Colon Carcinoma Metastatic in the Lung (tissue), 2 donors: Measurements from ENCODE around the gene AP3S2.

DNA sequence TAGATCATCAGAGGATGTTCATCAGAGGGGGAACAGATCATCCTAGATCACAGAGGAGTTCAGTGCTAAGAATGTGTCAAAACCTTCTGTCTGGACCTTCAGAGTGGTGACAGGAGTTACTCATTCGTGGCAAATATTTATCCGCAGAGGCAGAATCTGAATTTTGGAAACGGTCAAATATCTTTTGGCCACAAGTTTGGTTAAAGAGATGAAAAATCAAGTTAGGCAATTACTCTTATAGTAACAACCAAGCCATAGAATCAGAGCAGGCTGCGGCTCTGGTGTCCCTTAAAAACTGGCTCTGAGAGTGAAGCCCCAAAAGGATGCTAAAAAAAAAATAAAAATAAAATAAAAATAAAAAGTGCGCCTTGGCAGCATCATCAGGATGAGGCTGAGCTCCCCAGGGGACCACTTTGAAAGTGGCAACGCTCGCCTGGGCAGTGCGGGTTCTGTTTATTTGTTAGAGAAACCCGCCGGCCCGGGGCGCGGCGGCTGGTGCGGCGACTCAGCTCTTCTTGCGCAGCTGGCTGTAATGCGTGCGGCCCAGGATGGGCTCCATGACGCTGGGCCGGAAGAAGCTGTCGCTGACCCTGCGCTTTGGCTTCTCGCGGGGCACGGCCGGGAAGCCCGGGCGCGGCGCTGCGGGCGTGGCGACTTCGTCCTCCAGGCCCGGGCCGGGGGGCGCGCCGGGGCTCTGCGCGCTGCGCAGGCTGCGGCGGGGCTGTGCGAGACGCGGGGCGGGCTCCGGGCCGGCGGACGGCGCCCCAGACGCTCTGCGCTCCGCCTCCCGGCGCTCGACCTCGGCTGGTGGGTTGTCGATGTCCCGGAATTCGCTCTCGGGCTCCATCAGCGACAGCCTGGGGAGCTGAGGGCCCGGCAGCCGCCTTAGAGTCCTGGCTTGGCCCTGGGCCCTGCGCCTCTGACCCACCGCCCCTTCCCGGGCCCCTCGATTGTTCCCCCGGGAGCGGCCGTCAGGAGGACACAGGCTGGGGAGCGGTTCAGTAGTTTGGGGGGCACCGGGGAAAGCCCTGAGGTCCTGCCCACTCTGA lies 10.1 kb upstream of the KIF7 start:
- PRO-cap, 2 experiments: peak in 1 of 2 experiments; most common plus-strand start position 603 of the sequence (in 1); most common minus-strand start position 517 of the sequence (in 1)

DNA sequence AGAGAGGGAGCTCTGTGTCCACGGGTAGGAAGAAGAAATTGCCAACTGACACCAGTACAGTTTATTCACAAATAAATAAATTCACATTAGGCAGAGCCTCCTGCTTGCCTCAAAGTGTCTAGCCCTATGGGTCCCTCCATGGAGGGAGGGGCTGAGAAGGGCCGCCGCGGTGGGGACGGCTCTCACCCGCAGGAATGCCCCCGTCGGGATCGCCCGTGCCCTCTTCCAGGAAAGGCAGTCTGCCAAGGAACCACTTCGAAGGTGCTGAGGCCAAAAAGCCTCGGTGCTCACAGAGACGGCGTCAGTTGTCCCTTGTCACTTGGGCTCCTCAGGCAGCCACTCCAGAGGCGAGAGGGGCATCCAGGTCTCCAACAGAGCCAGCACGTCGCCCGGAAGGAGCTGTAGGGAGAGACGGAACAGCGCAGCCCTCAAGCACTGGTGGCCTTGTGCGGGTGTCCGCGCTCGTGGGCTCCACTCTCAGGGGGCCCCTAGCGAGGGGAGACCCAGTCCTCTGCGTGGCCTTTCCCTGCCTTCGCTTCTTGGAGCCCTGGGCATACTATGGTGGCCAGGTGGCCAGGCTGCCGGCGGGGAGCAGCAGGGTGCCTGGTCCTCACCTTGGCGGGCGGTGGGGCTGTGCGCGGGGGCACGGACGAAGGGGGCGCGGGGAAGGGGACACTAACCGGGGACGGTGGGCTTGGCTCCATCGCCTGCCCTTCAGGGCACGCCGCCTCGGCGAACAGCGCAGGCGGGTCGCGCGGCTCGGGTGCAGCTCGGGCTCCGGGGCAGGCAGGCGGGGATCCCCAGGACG lies 1.0 kb downstream of the MESP1 start:
- PRO-cap, 2 experiments: no peak in any of the 2 experiments

DNA sequence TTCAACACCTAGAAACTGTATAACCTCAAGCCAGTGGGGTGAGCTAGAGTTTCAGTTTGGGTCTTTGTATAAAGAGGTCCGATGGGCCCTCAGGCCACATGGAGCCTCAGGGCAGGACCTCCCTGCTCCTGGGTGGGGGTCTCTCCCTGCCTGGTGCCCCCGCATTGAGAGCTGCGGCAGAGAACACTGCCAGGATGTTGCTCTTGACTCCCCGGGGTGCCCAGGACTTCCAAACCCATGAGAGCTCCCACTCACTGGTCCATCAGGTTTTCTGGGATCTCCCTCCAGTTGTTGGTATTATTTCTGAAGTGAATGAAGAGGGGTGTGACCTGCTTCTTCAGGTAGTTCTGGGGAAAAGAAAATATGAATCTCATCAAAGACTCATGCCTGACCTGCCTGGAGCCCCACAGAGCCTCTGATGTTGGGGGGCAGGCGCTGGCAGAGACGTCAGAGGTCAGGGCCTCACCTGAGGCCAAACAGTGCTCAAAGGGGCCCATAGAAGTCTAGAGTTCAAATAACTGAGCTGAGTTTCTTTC lies 16.7 kb downstream of the MESP2 start:
- PRO-cap, 2 experiments: no peak in any of the 2 experiments

DNA sequence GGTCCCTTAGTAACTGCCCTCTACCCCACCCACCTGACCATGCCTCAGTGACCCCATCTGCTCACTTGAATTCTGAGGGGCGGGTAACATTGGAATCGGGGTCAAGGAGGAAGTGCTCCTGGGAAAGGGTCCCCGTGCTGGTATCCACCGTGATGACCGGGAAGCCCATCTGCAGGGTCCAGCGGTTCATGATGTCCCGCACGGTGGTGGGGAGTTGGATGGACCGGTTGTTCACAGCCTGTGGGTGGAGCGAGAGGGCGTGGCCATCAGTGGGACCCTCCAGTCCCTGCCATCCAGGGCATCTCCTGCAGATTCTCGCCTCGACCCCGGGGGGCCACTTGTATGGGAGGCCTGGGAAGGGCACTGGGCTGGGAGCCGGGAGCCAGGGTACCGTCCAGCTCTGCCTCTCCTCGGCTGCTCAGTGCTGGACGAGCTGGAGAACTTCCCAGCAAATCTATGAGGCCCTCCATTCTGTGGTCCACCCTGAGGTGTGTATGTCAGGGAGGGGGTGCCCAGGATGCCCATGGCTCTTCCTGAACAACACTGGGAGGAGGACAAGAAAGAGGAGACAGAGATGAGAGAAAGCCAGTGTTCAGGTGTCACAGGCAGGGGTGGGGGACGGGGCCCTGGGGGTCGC lies 13.2 kb downstream of the ANPEP start:
- PRO-cap, 2 experiments: no peak in any of the 2 experiments

DNA sequence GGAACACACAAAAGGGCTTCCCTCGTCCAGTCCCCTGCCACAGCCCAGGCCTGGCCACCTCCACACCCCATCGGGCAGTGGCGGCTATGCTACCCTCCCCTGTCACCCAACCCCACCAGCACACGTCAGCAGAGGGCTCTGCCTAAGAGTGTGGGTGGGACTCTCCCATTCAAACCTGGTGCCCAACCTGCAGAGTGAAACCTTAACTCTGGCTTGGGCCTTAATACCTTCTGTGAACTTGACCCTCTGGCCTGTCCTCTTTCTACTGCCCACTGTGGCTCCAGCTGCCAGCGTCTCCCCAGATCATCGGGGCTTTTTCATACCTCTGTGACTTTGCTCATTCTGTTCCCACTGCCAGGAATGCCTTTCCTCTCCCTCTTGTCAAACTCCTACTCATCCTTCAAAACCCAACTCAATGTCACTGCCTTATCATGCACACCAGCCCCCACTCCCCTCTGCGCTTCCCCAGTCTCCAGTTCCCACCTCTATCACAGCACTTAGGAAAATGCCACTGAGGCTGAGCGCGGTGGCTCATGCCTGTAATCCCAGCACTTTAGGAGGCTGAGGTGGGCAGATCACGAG lies 5.0 kb downstream of the ANPEP start:
- PRO-cap, 2 experiments: no peak in any of the 2 experiments

- PRO-cap, 2 experiments: no peak in any of the 2 experiments
Measured at GRCh38 chr15:89836493-89837101, 21.9 kb upstream of the ANPEP start.

GRCh38 chr15:89857810-89858252 lies 36.0 kb downstream of the AP3S2 start:
- PRO-cap, 2 experiments: peak in 2 of 2 experiments; most common plus-strand start chr15:89857904 (in 2)

GRCh38 chr15:89874873-89875340 lies 18.9 kb downstream of the AP3S2 start:
- PRO-cap, 2 experiments: no peak in any of the 2 experiments

DNA sequence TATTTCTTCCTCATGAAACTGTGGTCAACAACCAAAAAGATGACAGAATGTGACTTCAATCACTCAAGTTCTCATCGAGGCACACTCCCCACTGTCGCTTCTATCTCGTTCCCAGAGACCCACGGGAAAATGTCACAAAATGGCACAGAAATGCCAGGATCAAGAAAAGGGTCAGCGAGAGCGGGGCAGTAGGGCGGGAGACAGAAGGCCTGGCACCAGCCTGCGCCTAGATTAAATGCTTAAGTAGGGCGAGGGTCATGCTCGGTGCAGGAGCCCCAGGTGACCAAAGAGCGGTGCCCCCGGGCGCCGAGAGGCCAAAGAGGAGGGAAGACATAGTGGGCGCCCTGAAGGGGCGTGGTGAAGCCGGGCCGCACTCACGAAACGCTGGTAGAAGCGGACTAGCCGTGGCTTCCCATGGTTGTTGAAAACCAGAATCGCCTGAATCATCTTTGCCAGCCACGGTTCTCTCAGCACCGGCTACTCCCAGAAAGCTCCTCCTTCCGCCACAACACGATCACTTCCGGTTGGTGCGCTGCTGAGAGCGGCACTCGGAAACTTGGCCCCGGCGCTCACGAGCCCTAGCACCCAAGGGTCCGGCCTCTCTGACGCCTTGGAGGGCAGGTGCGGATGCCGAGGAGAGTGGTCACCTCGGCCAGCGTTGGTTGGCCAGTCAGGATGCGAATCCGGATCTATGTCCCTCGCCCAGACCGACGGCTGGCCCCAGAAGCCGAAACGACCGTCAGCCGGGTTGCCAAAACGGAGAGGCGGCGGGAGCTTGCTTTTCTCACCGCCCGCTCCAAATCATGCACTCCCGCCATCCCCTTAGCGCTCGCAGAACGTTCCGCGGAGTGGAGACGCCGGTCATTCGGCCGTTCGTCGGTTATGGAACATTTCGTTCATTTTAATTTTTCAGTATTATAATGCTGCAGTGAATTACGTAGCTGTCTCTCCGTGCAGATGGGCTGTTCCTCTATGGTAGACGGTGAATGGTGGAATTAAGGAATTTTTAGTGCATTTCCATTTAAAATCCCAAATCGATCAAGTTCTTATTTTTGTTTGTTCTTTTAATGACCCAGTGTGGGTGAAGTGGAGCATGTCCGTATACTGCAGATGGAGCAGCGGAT lies at the start of gene AP3S2:
Gene AP3S2 (minus strand): TSS at position 492 of the 1,124 bp plus-strand sequence.
- PRO-cap, 2 experiments: peak in 2 of 2 experiments; most common plus-strand start position 723 of the sequence (in 2); most common minus-strand start position 485 of the sequence (in 1)

- PRO-cap, 2 experiments: peak in 2 of 2 experiments; most common minus-strand start chr15:89913545 (in 1)
Measured at GRCh38 chr15:89913132-89913845, 537 bp upstream of the ARPIN start.

DNA sequence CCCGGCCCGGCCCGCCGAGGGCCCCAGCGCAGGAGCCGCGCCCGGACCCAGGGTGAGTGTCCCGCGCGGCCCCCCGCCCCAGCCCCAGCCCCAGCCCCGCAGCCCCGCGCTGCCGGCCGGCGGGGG lies 302 bp downstream of the ZNF710 start:
- PRO-cap, 2 experiments: no peak in any of the 2 experiments

GRCh38 chr15:90031113-90031982 lies 30.2 kb downstream of the ZNF710 start:
- PRO-cap, 2 experiments: no peak in any of the 2 experiments

GRCh38 chr15:90103873-90104409 lies 1.7 kb upstream of the IDH2 start:
- PRO-cap, 2 experiments: no peak in any of the 2 experiments

GRCh38 chr15:90126588-90127134 lies 24.4 kb upstream of the IDH2 start:
- PRO-cap, 2 experiments: no peak in any of the 2 experiments

DNA sequence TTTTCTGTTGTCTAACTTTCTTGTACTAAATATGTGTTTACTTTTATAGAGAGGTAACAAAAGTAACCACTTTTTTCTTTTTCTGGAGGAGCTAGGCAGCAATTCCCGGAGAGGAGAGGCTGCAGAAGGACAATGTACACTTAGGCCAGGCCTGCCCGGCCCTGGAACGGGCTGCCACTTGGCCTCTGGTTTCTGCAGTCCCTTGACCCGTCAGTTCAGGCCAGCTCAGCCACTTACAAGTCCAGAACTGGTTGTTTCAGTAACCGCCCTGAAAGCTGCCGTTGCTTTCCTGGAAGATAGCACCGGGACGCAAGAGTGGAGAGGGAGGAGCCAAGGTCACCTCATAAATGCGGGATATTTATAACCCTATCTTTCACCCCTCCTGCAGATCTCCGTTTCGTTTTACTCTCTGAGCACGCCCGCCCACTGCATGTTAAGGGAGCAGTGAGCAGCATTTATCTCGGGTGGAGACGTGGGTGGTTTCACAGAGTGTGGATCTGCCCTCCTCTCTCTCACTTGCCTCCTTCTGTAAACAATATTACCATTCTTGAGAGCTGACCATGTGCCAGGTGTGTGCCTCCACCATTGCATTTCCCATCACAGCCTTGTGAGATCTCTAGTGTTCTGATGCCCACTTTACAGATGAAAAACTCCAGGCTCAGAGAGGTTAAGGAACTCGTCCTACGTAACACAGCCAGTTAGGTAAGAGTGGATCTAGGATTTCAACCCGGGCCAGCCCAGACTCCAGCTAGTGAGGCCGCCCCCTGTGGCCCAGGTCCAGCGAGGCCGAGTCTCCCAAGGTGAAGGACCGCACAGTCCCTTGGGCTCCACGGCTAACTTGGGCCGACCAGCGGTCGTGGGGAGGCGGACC lies 17.0 kb upstream of the SEMA4B start:
- PRO-cap, 2 experiments: peak in 2 of 2 experiments; most common plus-strand start position 387 of the sequence (in 2); most common minus-strand start position 249 of the sequence (in 2)

GRCh38 chr15:90189824-90190389 lies 11.2 kb upstream of the SEMA4B start:
- PRO-cap, 2 experiments: no peak in any of the 2 experiments

DNA sequence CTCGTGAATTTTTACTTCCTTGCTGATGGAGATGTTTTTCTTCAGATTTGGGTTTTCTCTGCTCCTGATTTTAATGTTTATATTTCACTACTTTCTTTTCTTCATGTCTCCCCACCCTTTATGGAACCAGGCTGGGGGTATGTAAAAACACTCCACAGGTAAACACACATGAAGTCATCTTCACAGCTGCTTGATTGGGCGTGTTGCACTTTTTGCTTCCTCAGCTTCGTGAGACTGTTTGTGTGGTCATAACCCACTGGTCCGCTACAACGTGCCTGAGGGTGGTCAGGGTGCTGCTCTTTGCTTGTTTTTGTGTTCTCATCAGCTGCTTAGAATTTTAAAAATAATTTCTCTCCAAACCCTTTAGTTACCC lies 13.7 kb downstream of the SEMA4B start:
- PRO-cap, 2 experiments: no peak in any of the 2 experiments

DNA sequence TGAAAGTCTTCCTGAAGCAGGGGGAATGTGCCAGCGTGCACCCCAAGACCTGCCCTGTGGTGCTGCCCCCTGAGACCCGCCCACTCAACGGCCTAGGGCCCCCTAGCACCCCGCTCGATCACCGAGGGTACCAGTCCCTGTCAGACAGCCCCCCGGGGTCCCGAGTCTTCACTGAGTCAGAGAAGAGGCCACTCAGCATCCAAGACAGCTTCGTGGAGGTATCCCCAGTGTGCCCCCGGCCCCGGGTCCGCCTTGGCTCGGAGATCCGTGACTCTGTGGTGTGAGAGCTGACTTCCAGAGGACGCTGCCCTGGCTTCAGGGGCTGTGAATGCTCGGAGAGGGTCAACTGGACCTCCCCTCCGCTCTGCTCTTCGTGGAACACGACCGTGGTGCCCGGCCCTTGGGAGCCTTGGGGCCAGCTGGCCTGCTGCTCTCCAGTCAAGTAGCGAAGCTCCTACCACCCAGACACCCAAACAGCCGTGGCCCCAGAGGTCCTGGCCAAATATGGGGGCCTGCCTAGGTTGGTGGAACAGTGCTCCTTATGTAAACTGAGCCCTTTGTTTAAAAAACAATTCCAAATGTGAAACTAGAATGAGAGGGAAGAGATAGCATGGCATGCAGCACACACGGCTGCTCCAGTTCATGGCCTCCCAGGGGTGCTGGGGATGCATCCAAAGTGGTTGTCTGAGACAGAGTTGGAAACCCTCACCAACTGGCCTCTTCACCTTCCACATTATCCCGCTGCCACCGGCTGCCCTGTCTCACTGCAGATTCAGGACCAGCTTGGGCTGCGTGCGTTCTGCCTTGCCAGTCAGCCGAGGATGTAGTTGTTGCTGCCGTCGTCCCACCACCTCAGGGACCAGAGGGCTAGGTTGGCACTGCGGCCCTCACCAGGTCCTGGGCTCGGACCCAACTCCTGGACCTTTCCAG lies 5.1 kb downstream of the CIB1 start:
- PRO-cap, 2 experiments: no peak in any of the 2 experiments

GRCh38 chr15:90320019-90320405 lies 32.1 kb upstream of the ZNF774 start:
- PRO-cap, 2 experiments: no peak in any of the 2 experiments

DNA sequence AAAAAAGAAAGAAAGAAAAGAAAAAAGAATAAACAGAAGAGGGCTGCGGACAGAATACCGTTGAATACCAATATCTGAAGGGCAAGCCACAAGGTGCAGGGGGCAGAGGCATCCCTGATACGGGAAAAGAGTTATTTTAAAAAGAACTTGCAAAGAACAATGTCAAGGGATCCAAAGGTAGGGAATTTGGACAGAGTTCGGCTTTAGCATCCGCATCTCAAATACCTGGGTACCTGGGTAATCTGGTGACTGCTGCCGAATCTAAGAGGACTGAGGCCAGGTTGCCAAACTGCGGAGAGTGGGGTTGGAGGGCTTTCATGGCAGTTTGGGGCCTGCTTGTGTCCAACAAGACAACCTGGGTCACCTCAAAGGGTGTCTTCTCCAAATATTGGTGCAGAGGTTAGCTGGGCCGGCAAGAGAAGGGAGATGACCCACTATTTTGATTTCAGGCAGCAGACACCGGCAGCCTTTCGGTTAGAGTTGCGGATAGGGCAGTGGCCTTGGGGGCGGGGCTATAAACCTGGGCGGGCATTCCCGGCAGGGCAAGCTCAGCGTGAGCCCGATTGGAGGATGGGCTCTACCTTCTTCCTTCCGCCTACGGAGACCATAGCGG lies 465 bp upstream of the IQGAP1 start:
- PRO-cap, 2 experiments: peak in 2 of 2 experiments; most common minus-strand start position 447 of the sequence (in 1)